ENCODE data around the gene FAT4.

DNA sequence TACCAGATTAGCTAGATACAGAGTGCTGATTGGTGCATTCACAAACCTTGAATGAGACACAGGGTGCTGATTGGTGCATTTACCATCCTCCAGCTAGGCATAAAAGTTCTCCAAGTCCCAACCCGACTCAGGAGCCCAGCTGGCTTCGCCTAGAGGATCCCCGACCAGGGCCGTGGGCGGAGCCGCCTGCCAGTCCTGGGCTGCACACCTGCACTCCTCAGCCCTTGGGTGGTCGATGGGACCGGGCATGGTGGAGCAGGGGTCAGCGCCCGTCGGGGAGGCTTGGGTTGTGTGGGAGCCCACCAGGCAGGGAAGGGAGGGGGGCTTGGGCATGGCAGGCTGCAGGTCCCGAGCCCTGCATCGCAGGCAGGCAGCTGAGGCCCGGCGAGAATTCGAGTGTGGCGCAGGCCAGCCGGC, 38.6 kb downstream of the SPRY1 start:
- PRO-cap, 4 experiments, result no peak in any of the 4 experiments
- RAMPAGE, long total RNA, 2 experiments, result no peak in any of the 2 experiments

DNA sequence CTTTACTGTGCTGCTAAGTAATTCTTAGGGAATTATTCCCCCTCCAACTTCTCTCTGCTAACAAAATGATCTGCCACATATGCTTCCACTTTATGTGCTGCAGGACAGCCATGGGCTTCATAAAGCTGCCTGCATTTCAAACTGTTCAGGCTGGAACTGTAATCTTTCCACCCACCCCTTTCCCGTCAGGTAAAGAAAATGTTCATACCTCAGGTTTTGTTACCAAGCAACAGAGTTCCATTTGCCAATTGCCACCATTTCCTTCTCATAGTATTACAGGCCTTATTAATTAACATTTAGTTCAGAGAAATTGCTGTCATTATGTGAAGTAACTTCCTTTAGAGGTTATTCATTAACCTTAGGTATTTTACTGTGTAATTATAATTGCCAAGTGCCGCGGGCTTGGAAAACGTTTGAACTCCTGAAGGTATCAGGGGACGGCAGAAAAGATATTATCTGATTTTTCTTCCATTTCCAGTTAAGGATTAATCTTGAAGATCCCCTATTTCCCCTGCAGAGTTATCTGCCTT, 149.5 kb downstream of the SPRY1 start:
- PRO-cap, 4 experiments, result peak in 2 of 4 experiments; most common plus-strand start position 377 of the sequence (in 1); most common minus-strand start position 158 of the sequence (in 2)
- RAMPAGE, long total RNA, 2 experiments, result start-site peak on the minus strand in 1 of 2 experiments, centred at position 285 of the sequence, 20 reads per replicate

- PRO-cap, 4 experiments, result no peak in any of the 4 experiments
- RAMPAGE, long total RNA, 2 experiments, result no peak in any of the 2 experiments
These were observed 169.9 kb downstream of the SPRY1 start for GRCh38 chr4:123566514-123566894.

- PRO-cap, 4 experiments, result no peak in any of the 4 experiments
- RAMPAGE, long total RNA, 2 experiments, result no peak in any of the 2 experiments
These were observed 588.2 kb downstream of the SPRY1 start for GRCh38 chr4:123984777-123985226.

DNA sequence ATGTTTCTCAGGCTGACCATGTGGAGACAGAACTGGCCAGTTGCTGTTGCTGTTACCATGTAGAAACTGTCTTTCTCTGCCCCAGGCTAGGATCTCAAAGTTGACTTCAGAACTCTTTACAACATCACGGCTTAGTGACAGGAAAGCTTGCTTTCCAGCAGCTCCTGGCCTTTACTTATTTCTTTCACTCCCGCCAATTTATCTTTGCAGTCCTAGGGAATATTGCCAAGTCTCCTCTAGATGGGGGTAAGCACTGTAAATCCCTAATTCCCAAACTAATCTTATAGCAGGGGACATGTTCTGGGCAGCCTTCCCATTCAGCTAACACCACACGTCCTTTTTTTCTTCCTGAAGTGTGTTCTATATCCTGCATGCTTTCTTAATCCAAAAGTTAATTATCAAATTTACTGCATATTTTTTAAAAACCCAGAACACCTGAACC, 631.6 kb downstream of the SPRY1 start:
- PRO-cap, 4 experiments, result no peak in any of the 4 experiments
- RAMPAGE, long total RNA, 2 experiments, result no peak in any of the 2 experiments

DNA sequence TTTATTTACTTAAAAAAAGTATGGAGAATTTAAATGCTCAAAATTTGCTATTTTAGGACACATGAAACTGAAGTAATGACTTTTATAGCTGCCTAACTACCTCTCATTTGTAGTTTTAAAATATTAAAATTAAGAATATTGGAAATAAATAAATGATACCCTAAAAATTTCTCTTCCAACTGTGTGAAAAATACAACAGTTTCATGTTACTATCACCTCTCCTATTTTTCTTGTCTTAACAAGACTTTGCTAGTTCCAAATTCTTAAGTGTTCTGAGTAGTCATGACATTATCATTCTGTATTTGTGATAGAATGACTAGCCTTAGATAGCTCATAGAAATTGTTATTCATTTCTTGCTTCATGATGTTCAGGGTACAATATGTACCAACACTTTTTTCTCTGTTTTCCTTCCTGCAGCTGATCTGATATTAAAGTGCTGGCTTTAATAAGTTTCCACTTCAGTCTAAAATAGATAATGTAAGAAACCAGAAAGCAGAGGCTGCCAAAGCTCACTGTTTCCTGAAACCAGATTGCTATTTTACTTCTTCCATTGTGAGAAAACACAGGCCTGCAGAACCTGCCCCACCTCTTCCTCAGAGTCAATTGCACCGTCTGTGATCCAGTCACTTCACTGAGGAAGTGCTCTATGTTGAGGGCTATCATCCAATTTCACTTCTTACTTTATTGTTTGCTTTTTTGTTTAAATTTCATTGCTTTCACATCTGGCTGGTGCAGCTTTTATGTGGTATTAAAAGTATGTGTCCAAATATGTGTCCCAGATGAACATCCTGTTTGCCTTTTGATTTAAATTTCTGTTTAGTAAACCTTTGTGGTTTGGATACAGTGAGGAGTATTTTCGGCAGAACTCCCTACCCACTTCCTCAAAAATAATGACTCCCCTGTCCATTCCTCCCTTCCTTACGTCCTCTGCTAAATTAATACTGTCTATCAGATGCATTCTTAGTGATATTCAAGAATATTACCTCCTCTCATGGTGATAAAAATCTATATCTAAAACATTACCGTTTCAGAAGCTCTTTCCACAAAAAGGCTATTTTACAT, 652.2 kb downstream of the ANKRD50 start:
- PRO-cap, 4 experiments, result peak in 1 of 4 experiments; most common minus-strand start position 274 of the sequence (in 1)
- RAMPAGE, long total RNA, 2 experiments, result no peak in any of the 2 experiments

DNA sequence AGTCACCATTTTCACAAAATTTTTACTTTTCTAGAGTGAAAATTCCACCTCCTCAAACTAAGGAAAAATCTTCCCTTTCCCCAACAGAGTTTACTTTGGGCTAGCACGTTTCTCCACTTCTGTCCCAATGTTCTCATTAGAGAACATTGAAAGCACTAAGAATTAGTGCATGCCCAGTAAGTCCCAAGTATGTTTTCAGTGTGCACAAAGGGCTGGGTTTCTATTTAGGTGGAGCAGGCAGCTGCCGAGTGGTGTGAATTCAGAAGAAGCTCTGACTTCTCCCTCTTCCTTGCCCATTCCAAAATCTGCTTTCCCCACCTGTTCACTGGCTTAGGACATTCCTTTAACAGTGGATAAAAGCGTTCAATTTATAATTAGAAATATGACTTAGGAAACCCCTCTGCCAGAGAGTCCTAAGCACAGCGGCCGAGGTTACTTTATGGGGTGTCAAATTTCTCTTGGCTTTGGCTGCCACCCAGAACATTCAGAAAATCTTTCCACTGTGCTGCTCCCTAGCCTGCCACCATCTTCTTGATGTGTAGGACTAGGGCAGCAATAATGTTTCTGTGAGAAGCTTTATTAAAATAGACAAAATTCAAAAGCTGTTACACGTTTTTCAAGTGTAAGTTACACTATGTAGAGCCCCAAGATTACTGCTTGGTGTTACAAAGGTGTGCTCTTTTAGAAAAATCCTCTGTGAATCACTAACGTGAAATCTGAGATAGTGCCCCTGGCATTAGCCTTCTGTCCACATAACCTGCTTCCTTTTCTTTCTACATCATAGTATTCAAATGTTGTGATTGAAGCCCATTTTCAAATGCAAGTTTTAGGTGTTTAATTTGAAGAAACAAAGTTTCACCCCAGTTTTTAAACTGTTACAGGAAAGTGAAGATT, 191.6 kb upstream of the ANKRD50 start:
- PRO-cap, 4 experiments, result no peak in any of the 4 experiments
- RAMPAGE, long total RNA, 2 experiments, result no peak in any of the 2 experiments

DNA sequence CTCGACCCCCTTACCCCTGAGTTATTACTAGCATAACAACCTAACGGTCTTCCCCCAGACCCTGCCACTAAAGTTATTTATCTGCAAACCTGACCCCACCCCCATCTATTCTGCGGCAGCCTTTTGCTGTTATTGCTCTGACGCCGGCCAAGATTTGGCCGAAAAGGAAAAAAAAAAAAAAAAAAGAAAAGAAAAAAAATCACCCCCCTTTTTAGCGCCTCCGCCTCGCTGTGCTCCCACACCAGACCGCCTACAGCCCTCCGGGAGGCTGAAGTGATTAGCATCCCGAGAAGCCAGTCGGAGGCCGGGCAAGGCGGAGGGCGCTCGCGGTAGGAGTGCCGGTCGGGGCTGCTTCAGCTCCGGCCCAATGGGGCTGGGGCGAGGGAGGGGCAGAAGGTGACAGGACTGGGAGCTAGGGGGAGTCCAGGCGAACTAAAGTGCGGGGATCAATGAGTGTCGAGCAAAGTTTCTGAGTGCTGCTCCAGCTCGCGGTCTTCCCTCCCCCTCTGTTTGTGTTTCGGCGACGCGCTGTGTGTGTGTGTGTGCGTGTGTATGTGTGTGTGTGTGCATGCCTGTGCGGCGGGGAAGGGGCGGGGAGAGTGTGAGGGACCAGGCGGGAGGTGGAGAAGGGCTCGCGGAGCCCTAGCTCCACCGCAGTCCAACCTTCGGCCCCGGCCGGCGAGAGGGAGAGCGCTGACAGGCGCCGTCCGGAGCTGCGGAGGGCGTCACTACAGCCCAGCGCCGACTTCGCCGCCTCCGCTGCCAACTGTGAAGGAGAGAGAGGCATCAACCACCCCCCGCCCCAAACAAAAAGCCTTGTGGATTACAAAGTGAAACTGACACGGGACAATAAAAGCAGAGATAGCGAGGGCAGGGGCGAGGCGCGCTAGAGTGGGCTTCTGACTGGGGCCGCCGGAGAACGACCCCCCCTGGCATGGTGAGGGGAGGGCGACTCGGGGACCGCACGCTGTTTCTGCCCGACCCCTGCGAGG, at the start of gene FAT4:
TSS of gene FAT4 (plus strand) at position 430 of the 992 bp plus-strand sequence.
- PRO-cap, 4 experiments, result peak in 4 of 4 experiments; most common plus-strand start position 463 of the sequence (in 3); most common minus-strand start position 275 of the sequence (in 3)
- RAMPAGE, long total RNA, 2 experiments, result start-site peak on the plus strand in 1 of 2 experiments, centred at positions 454 to 629 of the sequence, 20 to 51 reads per replicate

DNA sequence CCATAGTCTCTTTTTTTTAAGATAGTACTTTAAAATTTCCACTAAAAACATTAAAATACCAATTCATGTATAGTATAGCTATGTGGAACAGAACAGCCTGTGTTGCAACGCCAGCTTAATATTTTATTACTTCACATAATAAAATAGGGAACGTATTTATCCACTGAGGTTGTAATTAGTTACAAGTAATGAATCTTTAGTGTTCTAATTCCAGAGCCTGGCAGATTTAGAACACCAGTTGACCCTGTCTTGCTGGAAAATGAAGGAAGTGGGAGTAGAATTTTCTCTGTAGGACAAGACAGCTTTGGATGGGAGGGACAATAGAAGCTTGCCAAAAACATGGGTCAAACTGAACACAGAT, 20.0 kb downstream of the FAT4 start:
- PRO-cap, 4 experiments, result no peak in any of the 4 experiments
- RAMPAGE, long total RNA, 2 experiments, result no peak in any of the 2 experiments

DNA sequence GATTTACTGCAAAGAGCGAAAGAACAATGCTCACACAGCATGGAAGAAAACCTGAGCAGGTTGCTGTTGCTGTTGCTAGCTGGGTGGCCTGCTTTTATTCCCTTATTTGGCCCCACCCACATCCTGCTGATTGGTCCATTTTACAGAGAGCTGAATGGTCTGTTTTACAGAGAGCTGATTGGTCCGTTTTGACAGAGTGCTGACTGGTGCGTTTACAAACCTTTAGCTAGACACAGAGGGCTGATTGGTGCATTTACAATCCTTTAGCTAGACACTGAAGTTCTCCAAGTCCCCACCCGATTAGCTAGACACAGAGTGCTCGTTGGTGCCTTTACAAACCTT, 940.8 kb downstream of the FAT4 start:
- PRO-cap, 4 experiments, result no peak in any of the 4 experiments
- RAMPAGE, long total RNA, 2 experiments, result no peak in any of the 2 experiments

GRCh38 chr4:127822587-127822955, 40.4 kb downstream of the HSPA4L start:
- PRO-cap, 4 experiments, result no peak in any of the 4 experiments
- RAMPAGE, long total RNA, 2 experiments, result no peak in any of the 2 experiments

GRCh38 chr4:127898256-127898945, 17.7 kb downstream of the PLK4 start:
- PRO-cap, 4 experiments, result no peak in any of the 4 experiments
- RAMPAGE, long total RNA, 2 experiments, result no peak in any of the 2 experiments

DNA sequence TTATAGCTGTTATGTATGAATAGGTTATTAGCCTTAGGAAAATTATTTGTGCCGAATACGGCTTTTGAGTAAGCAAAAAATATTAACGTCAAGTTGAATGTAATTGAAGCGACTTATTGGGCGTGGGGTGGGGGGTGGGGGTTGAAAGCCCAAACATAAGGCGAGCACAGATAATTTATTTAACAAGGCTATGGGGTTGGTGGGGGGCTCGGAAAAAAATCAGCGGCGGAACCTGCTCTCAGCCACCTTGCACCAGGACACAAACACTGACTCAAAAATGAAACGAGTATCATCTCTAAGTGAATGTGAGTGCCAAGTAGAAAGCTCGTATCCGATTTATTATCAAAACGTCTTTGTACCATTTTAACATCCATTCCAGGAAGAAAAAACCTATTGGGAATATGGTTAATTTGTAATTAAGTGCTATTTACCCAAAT, 972 bp upstream of the LARP1B start:
- PRO-cap, 4 experiments, result peak in 2 of 4 experiments; most common plus-strand start position 298 of the sequence (in 1); most common minus-strand start position 273 of the sequence (in 2)
- RAMPAGE, long total RNA, 2 experiments, result no peak in any of the 2 experiments

DNA sequence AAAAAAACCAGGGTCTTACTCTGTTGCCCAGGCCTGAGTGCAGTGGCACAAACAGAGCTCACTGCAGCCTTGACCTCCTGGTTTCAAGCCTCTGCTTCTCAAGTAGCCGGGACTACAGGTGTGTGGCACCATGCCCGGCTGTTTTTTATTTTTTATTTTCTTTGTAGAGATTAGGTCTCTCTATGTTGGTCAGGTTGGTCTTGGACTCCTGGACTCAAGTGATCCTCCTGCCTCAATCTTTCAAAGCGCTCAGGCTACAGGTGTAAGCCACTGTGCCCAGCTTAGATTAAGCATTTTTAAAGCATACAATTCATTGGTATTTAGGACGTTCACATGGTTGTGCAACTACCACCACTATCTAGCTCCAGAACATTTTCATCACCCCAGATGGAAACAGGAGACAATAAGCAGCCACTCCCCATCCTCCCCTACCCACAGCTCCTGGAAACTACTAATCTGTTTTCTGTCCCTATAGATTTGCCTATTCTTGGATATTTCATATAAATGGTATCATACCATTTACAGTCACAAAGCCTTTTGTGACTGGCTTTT, 59.8 kb upstream of the PGRMC2 start:
- PRO-cap, 4 experiments, result peak in 4 of 4 experiments; most common plus-strand start position 386 of the sequence (in 4); most common minus-strand start position 292 of the sequence (in 1)
- RAMPAGE, long total RNA, 2 experiments, result no peak in any of the 2 experiments

GRCh38 chr4:128812578-128812906, 3.0 kb downstream of the JADE1 start:
- PRO-cap, 4 experiments, result peak in 1 of 4 experiments; most common minus-strand start chr4:128812655 (in 1)
- RAMPAGE, long total RNA, 2 experiments, result no peak in any of the 2 experiments

GRCh38 chr4:128847121-128847768, 37.7 kb downstream of the JADE1 start:
- PRO-cap, 4 experiments, result no peak in any of the 4 experiments
- RAMPAGE, long total RNA, 2 experiments, result no peak in any of the 2 experiments

GRCh38 chr4:128872485-128873273, 63.2 kb downstream of the JADE1 start:
- PRO-cap, 4 experiments, result peak in 1 of 4 experiments; most common plus-strand start chr4:128872861 (in 1)
- RAMPAGE, long total RNA, 2 experiments, result no peak in any of the 2 experiments

- PRO-cap, 4 experiments, result no peak in any of the 4 experiments
- RAMPAGE, long total RNA, 2 experiments, result no peak in any of the 2 experiments
These were observed 927.9 kb downstream of the C4orf33 start for GRCh38 chr4:130023928-130024162.

DNA sequence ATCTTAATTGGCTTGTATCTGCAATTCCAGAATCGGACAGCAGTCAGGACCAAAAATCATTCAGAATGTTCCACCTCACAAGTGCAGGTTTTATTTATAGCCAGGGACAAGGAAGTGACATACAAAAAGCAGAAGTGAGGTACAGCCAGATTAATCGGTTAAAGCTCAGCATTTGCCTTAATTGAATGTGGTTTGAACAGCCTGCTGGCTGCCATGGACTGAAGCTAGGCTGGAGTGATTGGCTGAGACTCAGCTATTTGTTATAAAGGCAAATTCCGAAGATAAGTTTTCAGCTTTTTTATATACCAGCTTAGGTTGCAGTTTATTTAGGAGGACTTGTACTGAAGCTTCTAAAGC, 932.6 kb downstream of the C4orf33 start:
- PRO-cap, 4 experiments, result no peak in any of the 4 experiments
- RAMPAGE, long total RNA, 2 experiments, result no peak in any of the 2 experiments

DNA sequence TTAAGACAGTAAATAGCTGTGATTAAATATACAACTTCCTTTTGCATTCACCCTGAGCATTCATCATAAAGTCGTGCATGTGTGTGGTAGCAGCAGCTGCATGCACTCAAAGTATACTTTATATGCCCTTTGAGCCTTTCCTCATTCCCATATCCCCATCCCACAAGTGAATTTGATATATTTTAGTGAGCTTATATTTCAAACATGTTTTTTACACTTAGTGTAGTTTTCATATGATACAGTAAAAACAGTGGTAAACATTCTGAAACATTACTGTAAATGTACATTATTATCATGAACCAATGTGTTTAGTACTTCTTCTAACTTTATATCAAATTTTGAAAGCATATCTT, 959.0 kb downstream of the C4orf33 start:
- PRO-cap, 4 experiments, result no peak in any of the 4 experiments
- RAMPAGE, long total RNA, 2 experiments, result no peak in any of the 2 experiments

Data from right lobe of liver (tissue), 4 donors.